ENCODE measurements around a stretch of chr15.

DNA sequence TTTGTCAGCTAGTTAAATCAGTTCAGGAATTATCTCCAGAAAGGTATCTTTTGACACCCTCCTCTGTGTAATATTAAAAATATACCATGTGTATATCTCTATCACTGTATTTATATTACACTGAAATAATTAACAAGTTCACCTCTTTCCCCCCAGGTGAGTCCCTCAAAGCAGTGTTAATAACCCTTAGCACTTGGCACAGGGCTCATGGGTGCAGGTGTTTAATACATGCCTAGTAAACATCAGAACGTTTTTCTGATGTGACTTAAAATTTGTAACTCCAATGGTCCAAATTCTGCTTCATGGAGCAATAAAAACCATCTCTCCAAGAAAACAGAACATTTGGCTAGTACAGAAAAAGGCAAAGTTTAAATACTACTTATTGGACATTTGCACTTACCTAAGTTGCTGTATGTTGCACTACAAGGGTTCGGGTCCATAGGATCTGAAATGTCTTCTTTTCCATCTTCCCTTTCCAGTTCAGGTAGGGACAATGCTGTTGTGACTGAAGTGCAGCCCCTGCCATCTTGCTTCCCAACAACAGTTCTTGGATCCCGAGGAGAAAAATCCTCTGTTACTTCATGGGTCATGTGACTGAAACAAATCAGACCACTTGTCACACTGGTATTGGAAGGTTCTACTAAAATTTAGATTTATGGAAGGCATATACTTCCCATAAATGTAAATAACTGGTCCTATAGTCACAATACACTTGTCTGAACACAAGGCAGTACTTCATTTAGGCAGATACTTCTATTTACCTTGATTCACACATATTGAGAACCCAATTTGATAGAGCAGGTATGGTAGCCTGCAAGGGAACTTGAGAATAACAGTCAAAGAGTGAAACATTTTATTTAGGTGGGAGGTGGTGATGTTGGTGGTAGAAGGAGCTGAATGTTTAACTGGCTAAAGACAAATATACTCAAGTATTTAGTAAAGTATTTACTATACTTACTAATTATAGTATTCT, 87.5 kb upstream of the TSPAN3 start:
- PRO-cap: no peak
- RAMPAGE, long total RNA: no peak

GRCh38 chr15:77528442-77528897, 104.2 kb downstream of the LINGO1 start:
- PRO-cap: no peak
- RAMPAGE, long total RNA: no peak

- PRO-cap: no peak
- RAMPAGE, long total RNA: no peak
Measured at GRCh38 chr15:77569228-77569811, 63.4 kb downstream of the LINGO1 start.

DNA sequence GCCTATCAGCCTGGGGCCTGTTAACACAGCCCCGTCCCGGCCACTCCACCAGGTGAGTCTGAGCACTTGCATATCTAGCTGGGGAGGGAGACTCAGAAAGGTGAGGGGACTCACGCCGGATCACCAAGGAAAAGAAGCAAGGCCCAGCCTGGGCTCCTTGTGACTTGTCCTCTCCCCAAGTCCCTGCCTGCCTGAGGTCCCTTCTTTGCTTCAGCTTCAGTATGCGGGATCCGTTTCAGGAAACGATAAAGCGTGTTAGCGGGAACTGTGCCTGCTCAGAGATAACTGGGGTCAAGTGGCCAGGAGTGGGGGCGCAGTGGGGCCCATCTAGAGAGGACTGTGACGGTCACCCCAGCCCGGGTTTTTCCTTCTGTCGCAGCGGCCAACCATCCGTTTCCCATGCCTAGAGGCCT, 10.3 kb downstream of the LINGO1 start:
- PRO-cap: bidirectional peak, plus-strand start at position 71 of the sequence, minus-strand start outside the sequence
- RAMPAGE, long total RNA: no peak

- PRO-cap: bidirectional peak, plus-strand start at chr15:77633515, minus-strand start at chr15:77633519; bidirectional peak, plus-strand start at chr15:77633750, minus-strand start at chr15:77633596; bidirectional peak, plus-strand start at chr15:77634129, minus-strand start at chr15:77633960
- RAMPAGE, long total RNA: no peak
Measured at GRCh38 chr15:77633449-77633971, 798 bp upstream of the LINGO1 start.

DNA sequence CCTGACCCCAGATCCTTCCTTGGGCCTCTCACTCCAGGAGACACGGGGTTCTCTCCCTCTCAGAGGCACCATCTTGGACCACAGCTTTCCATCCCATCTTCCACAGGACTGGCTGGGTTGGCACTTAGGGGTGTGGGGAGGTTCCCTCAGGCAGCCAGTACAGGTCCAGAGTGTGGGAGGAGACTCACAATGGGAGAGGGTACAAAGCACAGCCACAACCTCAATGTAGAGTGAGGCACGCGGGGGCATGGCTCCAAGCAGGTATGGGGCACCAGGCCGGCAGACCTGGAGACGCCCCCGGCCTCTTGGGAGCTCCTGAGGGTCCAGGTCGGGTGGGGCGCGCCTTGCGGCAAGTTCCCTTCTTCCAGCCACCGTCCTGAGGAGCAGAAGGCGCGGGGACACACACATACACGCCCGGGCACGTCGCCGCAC, 185.5 kb upstream of the LINGO1 start:
- PRO-cap: bidirectional peak, plus-strand start at position 223 of the sequence, minus-strand start at position 111 of the sequence
- RAMPAGE, long total RNA: no peak

DNA sequence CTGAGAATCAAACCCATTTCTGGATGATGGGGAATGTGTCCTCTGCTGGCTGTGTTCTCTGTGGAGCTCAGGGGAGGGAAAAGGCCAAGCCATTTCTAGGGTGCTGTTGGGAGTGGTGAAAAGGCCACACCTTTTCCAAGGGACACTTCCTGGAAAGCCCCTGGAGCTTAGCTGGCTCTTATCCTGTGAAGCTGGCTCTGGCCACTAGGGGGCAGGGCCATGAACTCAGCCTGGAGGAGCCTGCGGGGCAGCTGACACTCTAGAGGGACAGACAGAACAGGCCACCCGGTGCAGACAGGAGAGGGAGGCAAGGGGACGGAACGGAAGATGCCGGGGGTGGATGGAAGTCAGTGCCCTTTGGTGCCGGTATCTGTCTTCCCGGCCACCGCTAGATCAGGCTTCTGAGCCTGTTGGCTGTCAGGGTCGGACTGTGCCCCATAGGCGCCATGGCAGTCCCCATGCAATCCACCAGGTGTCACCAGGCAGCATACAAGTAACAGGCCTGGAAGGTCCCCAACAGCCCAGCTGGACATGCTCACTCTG, 167.1 kb downstream of the TBC1D2B start:
- PRO-cap: bidirectional peak, plus-strand start at position 257 of the sequence, minus-strand start at position 57 of the sequence
- RAMPAGE, long total RNA: no peak

DNA sequence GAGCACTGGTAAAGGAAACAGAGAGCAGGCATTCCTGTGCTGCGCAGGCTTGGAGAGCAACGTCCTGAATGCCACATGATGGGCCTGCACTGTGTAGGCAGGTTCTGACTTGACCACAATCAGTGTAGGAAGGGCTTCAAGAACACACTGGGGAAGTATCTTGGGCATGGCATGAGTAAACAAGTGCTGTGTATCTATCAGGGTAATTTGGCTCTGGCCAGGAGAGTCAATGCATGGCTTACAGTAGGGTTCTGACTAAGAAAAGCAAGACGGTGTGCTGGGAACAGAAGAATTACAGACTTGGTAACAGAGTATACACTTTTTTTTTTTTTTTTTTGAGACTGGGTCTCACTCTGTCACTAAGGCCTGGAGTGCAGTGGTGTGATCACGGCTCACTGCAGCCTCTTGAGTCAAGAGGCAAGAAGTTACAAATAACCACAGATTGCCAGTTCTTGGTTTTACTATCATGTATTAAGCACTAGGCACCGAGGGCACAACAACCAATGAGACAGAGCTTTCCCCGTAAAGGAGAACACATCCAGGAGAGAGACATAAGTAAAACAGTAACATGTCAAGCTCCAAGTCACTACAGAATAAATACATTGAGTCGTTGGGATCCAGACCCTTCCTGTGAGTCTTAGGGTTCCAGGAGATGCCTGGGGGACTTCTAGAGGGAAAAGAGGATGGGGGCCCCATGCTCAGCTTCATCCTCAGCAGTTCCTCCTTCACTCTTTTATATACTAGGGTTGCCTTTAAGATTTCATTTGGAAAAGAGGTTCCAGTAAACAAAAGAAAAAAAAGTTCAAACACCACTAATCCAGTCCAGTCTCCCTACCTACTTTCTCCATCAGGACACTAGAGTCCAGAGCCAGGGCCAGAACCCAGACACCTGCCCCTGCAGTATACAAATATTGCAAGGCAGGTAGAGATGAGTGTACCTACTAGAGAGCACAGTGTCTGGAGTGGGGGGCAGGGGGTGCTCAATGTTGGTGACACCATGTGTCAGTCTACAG, 30.4 kb downstream of the TBC1D2B start:
- PRO-cap: no peak
- RAMPAGE, long total RNA: no peak

DNA sequence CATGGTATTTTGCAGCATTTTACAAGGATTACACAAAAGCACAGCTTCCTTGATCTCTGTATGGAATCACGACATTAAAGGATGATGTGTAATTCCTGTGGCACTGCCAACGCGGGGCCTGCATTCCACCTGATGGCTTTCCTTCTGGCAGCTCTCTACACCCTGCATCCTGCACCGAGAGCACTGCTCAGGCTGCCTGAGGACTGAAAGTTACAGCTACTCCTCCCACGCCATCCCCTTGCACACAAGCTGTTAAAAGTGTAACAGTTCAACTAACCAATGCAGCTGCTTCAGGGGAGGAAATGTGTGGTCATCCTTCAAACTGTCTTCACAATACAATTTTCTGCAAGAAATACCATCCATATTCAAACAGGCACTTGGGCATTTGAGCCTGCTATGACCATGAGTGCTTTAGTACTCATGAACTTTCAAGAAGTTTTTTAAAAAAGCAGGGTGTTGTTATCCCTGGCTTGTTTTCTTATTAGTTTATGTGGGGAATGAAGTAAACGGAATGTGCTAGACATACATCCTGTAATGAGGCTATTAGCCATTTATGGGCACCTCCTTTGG, 27.4 kb downstream of the TBC1D2B start:
- PRO-cap: no peak
- RAMPAGE, long total RNA: no peak

- PRO-cap: no peak
- RAMPAGE, long total RNA: no peak
Measured at GRCh38 chr15:78209778-78210479, 24.4 kb downstream of the ACSBG1 start.

- PRO-cap: no peak
- RAMPAGE, long total RNA: no peak
Measured at GRCh38 chr15:78270369-78271099, 6.2 kb downstream of the DNAJA4 start.

- PRO-cap: no peak
- RAMPAGE, long total RNA: no peak
Measured at GRCh38 chr15:78537646-78538135, 2.6 kb upstream of the PSMA4 start.

DNA sequence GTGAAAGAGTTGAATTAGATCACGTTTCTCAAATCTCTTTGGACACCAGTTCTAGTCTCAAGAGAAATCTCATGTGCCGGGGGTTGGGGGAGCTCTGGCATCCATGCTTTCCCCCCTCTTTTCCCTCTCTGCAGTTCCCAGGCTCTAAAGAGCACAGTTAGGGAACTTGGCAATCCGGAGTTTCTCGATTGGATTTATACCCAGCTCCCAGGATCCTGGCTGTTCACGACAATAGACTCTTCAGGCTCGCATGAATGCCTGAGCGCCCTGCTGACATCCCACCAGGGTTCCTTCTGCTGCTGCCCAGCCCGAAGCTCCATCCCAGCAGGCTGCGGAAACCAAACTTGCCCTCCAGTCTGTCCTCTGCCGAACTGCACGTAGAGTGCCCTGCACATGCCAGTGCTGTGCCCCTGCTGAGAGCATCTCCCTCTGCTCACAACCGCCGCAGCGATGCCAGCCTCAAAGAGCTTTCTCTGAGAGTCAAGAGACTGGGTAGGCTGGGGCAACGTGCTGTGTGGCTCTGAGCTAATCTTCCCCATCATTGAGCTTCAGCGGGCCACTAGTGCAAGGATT, 6.9 kb downstream of the ADAMTS7 start:
- PRO-cap: bidirectional peak, plus-strand start at position 354 of the sequence, minus-strand start at position 221 of the sequence
- RAMPAGE, long total RNA: no peak

GRCh38 chr15:78872087-78872399, 647 bp upstream of the MORF4L1 start:
- PRO-cap: bidirectional peak, plus-strand start at chr15:78872294, minus-strand start at chr15:78872268
- RAMPAGE, long total RNA: no peak

DNA sequence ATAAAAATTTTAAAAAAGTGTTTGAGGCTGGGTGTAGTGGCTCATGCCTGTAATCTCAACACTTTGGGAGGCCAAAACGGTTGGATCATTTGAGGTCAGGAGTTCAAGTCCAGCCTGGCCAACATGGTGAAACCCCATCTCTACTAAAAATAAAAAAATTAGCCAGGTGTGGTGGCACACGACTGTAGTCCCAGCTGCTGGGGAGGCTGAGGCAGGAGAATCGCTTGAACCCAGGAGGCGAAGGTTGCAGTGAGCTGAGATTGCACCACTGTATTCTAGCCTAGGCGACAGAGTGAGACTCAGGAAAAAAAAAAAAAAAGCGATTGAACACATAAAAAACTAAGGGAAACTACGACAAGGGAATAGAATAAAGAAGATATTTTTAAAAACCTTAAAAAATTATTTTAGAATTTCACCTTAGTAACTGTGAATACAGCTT, 10.2 kb downstream of the MORF4L1 start:
- PRO-cap: no peak
- RAMPAGE, long total RNA: no peak

- PRO-cap: no peak
- RAMPAGE, long total RNA: no peak
Measured at GRCh38 chr15:78921689-78922701, 22.9 kb downstream of the CTSH start.

- PRO-cap: no peak
- RAMPAGE, long total RNA: no peak
Measured at GRCh38 chr15:78922702-78923390, 22.0 kb downstream of the CTSH start.

- PRO-cap: no peak
- RAMPAGE, long total RNA: no peak
Measured at GRCh38 chr15:78936993-78937745, 7.7 kb downstream of the CTSH start.

DNA sequence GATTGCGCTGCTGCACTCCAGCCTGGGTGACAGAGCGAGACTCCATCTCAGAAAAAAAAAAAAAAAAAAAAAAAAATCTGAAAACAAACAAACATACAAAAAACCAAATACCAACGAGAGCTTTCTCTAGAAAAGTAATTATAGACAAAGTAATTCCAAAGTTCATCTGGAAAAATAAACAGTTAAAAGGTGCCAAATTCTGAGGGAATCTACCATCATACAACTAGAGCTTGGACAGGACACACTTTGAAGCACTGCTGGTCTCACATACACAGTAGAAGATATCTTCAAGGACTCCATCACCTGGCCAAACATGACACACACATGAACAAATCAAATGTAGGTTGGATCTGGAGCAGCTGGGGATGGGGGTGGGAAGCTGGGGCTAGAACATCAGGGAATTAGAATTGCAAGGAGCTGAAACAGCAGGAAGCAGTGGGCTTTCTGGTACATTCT, 41.1 kb upstream of the CTSH start:
- PRO-cap: no peak
- RAMPAGE, long total RNA: no peak

GRCh38 chr15:79004294-79004860, 59.5 kb upstream of the CTSH start:
- PRO-cap: no peak
- RAMPAGE, long total RNA: no peak